AG09309 (cell line): ENCODE measurements around the genes PLA2G7, CRISP2 and DEFB114.

GRCh38 chr6:46502282-46503300, 11.3 kb upstream of the RCAN2 start:
- RRBS: no CpG with 5 or more reads among the region's 2 CpGs

- RRBS: 1% methylated on average over 13 of the region's 81 CpGs
Observed at GRCh38 chr6:46734852-46735988, at the start of gene PLA2G7. PLA2G7 (minus strand) TSS chr6:46735375.

DNA sequence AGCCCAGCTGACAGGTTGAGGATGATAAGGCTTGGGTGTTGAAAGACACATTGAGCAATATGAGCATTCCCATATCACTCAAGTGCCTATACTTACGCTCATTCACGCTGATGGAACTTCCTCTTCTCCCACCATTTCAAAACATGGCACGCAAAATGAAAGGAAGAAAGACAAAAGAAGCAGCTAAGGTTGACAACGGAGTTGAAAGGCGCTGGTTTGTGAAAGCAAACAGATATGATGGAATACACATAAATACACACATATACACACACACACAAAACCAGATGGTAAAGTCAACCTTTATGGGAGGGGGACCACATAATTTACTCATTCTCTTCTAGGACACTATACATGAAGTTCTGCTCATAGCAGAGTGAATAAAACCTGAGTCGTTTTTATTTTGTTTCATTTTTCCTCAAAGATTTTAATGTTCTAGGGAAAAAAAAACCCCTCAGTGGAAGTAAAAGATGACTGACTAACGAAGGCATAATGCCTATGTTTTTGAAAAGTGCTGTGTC, 22.0 kb upstream of the MEP1A start:
- RRBS: no CpG with 5 or more reads among the region's 7 CpGs

DNA sequence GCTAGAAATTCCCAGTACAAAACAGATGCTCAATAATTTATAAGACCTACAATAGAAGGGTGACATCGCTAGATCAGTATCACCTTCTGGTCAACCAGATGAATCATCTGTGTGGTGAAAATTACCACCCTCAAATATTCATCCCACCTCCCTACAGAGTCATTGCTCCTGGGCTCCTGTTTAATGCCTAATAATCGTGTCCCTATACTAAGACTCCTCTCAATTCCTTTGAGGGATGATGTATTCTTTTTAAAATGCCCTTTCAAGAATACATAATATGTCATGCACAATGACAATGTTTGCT, 10.8 kb upstream of the ADGRF5 start:
- RRBS: no CpG with 5 or more reads among the region's 2 CpGs

DNA sequence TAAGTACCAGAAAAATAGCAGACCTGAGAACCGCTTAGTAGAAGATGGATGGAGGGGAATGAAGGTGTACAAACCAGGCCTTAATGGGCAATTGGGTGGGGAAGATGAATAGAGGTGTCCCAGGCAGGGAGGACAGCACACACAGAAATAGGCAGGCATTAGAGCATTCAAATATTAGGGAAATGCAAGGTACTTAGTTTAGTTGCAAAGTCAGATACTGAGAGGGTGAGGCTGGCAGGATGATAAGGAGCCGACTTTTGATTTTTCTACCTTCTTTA, 31.1 kb upstream of the ADGRF5 start:
- RRBS: no CpG with 5 or more reads among the region's 2 CpGs

- RRBS: no CpG with 5 or more reads among the region's 2 CpGs
Observed at GRCh38 chr6:47083759-47083981, 41.5 kb upstream of the ADGRF1 start.

GRCh38 chr6:47117116-47117832, 75.1 kb upstream of the ADGRF1 start:
- RRBS: no CpG with 5 or more reads among the region's 7 CpGs

DNA sequence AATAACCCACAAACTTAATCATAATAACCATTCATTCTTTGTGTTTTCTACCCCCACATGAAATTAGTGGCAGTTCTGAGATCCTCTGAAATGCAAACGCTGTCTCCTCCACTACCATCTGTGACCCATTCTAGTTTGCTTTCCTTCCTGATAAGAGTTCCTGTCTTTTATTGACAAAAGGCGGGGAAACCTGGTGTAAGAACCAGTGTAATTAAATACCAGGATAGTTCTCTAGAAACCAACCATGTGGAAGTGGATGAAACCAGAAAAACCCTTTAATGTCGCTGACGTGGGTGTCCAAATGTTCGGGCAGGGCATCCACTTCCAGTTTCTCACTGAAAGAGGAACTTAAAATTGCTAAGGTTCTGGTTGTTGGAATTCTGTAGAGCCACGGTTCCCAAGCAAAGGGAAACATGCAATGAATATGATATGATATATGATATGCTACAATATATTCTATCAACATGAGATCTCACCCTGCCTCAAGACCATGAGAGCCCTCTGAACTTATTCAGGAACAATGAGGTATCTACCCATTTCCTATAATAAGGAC, 79.1 kb downstream of the TNFRSF21 start:
- RRBS: no CpG with 5 or more reads among the region's 6 CpGs

- RRBS: no CpG with 5 or more reads among the region's 7 CpGs
Observed at GRCh38 chr6:47476480-47477164, 967 bp upstream of the CD2AP start.

- RRBS: no CpG with 5 or more reads among the region's 4 CpGs
Observed at GRCh38 chr6:48389388-48389955, 278.5 kb upstream of the PTCHD4 start.

DNA sequence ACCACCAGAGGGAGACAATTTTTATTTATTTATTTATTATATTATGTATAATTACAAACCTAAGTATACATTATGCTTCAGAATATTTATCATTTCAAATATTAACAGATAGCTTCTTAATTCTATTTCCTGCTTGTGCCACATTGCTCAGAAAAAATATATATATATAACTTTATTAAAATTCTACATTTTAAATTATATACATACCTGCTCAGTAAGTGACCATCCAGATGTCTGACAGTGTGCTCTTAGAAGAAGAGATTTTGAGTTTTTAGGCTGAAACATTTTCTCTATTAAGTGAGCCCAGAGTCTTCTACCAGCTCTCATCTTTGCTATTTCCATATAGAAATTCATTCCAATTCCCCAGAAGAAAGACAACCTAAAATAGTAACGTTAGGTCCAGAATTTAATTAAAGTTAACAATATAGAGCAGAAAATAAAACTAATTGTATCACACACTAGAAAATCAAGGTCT, 9.6 kb downstream of the MMUT start:
- RRBS: no CpG with 5 or more reads among the region's 1 CpG

DNA sequence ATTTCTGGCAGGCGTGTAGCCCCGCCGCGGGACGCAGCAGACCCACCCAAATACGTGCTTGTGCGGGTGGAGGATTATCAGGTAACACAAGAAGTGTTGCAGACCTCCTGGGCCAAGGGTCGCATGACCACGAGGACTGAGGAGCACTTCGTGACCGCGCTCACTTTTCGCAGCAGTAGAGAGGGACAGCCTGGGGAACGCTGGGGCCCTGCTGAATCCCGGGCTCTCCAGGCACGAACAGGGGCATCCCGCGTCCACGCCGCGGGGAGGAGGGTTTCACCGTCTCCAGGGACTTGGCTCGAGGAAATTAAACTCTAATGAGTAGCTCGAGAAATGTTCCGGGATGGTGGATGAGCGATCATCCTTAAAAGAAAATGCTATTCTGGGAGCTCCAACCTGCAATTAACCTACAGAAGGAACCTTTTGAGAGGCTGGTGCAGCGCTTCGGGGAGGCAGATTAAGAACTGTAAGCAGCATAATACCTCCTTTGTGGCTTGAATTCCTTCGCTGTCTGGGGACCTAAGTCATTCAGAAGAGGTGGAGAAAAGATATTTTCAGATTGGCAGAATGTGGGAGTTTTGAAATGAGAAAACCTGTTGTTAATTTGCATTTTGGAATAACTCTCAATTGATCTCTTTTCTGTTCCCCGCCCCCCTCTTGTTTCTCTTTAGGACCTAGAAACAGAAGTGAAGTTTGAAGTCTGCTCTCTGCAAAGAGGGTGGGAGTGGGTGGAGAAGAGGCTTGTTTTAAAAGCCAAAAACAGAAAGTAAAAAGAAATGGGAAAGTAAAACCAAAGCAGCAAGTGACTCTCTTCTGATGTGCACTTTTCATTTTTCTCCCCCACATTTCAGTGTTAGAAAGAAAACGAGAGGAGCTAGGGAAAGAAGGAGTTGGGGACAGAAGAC, 994 bp downstream of the C6orf141 start:
- RRBS: no CpG with 5 or more reads among the region's 31 CpGs

DNA sequence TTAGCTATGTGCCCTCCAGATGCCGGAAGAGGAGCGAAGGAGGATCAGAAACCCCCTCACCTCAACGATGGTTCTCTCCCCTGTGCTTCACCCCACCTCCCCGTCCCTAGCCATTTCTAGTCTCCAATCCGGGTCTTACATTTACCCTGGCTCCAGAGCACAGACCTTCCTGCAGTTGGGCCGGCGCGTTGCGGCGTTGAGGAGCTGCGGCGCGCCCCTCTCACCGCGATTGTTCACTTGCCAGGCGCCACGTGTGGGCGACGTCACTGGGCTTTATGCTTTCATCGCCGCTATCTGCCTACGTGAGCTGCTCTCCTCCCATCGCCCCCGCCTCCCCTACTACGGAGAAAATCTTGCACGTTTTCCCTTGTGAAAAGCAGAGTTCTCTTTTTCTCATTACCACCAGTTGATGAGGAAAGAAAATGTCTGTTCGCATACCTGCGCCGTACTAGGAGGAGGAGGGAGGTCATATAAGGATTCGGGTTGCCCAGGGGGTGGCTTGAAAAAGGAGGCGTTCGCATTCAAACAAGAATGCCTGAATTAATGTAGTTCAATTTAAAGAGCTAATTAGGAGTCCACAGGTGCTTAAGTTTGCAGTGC, at the start of gene CRISP2:
CRISP2 (minus strand) TSS at position 208 of the 600 bp plus-strand sequence.
- RRBS: 9% methylated on average over 4 of the region's 32 CpGs

- RRBS: no CpG with 5 or more reads among the region's 2 CpGs
Observed at GRCh38 chr6:49964008-49964322, at the start of gene DEFB114. DEFB114 (minus strand) TSS chr6:49964164.

GRCh38 chr6:50030977-50031484, 9.2 kb upstream of the DEFB110 start:
- RRBS: no CpG with 5 or more reads among the region's 13 CpGs

GRCh38 chr6:50091758-50092045, 42.0 kb upstream of the DEFB112 start:
- RRBS: no CpG with 5 or more reads among the region's 1 CpG

GRCh38 chr6:50822110-50822814, 3.6 kb downstream of the TFAP2B start:
- RRBS: no CpG with 5 or more reads among the region's 7 CpGs

GRCh38 chr6:51704895-51705289, 382.5 kb downstream of the PKHD1 start:
- RRBS: no CpG with 5 or more reads among the region's 1 CpG

DNA sequence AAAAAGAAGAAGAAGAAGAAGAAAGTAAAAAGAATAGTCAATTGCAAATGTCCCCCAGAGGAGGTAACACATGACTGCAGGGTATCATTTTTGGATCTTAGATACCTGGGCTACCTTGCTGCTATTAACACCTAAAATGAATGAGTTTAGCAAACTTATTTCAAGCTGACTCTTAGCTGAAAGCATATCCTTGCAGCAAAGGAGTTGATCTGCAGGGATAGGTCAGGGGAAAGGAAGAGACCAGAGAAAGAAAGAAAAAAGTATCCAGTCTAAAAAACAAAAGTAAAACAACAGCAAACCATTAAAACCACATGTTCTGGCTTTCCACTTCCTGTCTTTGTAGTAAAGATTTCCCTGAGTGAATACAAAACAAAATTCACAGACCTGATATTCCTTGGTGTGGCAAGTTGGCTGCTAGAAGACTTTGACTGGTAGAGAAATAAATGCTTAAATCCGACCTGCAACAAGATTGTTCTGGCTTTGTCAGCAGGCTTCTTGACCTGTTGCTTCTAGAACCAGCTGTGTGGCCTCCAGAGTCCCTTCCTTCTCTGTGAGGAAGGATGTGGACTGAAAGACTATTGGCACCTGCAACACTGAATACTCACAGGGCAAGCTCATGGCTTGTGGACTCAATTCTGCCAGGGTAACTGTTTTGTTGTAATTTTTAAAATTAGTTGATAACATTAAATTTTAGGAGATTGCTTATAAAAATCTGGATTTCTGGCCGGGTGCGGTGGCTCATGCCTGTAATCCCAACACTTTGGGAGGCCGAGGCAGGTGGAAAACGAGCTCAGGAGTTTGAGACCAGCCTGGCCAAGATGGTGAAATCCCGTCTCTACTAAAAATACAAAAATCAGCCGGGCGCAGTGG, 23.5 kb upstream of the MCM3 start:
- RRBS: no CpG with 5 or more reads among the region's 8 CpGs